Cardiac ventricle fibroblast (primary cell): ENCODE measurements around a stretch of chr14.

DNA sequence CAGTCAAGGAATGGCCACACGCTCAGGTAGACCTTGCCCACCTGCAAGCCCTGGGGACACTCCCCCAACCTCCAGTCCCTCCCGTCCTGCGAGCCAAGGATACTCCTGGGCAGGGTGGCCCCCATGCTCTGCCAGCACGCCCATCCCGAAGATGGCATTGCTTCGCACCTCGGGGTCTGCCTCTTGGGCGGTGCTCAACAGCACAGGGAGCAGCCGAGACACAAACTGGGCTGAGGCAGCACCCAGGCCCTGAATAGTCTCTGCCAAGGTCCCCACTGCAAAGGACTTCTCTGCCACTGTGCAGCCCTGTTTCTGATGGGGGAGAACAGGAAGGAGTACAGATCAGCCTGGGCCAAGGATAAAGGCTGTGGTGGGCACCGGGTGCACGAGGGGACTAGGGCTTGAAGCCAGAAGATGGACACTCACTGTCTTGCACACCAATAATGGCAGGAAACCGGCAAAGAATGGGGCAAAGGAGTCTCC, 6.7 kb downstream of the IPO4 start:
- RAMPAGE, long total RNA: no peak

GRCh38 chr14:24233137-24233346, 313 bp downstream of the GMPR2 start:
- RAMPAGE, long total RNA: no peak

- RAMPAGE, long total RNA: no peak
These were observed 963 bp upstream of the TINF2 start for GRCh38 chr14:24243255-24243916.

DNA sequence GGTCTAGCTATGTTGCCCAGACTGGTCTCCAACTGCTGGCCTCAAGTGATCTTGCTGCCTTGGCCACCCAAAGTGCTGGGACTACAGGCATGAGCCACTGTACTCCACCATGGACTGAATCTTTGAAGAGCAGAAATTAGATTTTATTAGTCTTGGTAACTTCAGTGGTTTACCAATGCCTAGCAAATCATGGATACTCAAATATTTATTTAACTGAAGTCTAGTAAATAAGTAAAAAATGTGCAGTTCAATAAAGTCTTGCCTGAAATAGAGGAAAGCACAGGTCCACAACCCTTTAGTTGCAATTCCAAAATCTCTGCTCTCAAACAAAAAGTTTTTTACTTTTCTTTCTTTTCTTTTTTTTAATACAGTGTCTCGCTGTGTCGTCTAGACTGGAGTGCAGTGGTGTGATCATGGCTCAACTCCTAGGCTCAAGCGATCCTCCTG, 1.3 kb downstream of the DHRS1 start:
- RAMPAGE, long total RNA: no peak

DNA sequence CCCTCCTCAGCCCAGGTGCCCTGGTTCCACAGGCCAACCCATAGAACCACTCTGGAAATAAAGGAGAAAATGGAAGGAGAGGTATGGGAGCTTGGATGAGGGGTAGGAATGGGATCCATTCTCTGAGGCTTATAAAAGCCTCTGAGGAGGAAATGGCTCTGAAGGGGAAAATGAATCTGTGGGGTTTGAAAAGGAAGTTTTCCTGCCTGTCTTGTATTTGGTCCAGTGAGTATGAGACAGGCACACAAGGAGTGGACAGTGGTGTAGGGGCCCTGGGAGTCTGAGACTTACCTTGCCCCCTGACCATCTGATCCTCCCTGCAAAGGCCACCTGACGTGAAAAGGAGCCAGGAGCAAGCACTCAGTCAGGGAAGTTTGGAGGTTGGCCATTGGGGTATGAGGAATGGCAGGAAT, 866 bp downstream of the LTB4R start:
- RAMPAGE, long total RNA: no peak

- RAMPAGE, long total RNA: no peak
These were observed 2.3 kb upstream of the ADCY4 start for GRCh38 chr14:24337071-24337589.

- RAMPAGE, long total RNA: no peak
These were observed 1.1 kb downstream of the RIPK3 start for GRCh38 chr14:24338678-24339084.

GRCh38 chr14:24380298-24380520, 12.2 kb downstream of the NFATC4 start:
- RAMPAGE, long total RNA: no peak

DNA sequence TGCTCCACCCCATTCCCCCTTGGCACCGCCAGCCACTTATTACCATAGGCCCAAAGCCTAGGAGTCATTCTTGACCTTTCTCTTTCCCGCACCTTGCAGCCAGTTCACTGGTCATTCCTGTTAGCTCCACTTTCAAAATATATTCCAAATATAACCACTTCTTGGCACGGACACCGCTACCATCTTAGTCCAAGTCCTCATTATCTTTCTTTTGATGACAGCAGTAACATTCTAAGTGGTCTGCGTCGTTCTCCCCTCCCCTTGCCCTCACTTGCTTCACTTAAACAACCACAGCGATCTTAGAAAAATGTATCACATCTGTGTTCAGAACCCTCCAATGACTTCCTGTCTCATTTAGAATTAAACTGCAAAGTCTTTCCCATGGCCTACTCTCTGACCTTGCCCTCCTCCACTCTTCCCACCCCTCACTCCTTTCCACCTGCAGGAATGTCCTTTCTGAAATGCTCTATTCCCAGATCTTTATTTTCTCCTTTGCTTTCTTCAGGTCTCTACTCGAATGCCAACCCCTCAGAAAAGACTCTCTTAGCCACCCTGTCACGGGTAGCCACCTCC, 45.7 kb upstream of the GZMB start:
- RAMPAGE, long total RNA: no peak

DNA sequence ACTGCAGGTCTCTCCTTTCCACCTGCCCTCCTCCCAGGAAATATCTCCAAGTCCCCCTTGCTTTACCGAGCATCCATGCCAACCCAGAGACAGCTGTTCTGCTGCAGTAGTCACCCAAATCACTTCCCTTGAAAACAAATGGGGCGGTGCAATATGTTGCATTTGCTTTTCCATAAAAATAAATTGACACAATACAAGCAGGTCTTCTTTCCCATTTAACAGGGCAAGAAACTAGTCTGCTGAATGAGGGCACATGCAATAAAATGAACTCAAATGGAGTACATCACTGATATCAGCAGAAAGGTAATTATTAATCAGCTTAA, 175.0 kb upstream of the GZMB start:
- RAMPAGE, long total RNA: no peak

DNA sequence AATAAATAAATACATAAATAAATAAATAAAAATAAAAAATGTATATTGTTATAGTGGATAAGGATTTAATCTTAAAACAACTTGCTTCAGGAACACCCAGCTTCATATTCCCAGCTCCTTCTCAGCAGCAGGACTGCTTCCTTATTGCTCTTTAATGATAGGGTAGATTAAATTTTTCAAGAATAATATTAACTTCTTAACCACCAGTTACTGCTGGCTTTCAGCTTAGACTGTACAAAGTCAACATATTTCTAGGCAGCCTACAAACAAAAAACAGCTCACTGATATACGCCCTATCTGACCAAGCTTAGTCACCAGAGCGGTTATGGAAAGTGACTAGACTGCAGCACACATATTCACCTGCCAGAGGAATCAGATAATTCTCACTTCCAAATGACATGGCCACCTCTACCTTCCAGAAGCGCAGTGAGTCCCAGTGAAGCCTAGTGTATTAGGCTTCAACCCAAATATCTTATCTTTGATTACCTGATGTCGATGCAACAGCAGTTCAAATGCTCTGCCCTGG, 8.6 kb downstream of the STXBP6 start:
- RAMPAGE, long total RNA: no peak

GRCh38 chr14:25050702-25051217, 813 bp upstream of the STXBP6 start:
- RAMPAGE, long total RNA: no peak

DNA sequence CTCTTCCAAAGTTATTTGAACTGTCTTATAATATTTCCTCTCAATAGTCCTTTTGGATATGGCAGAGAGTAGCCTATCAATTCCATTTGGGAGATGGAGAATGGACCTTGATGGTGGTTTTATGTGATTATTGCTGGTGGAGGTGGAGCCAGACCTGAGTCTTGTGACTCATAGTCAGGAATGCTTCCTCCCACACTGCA, 40.9 kb upstream of the STXBP6 start:
- RAMPAGE, long total RNA: no peak

- RAMPAGE, long total RNA: no peak
These were observed 274.7 kb upstream of the NOVA1 start for GRCh38 chr14:26872480-26872893.

DNA sequence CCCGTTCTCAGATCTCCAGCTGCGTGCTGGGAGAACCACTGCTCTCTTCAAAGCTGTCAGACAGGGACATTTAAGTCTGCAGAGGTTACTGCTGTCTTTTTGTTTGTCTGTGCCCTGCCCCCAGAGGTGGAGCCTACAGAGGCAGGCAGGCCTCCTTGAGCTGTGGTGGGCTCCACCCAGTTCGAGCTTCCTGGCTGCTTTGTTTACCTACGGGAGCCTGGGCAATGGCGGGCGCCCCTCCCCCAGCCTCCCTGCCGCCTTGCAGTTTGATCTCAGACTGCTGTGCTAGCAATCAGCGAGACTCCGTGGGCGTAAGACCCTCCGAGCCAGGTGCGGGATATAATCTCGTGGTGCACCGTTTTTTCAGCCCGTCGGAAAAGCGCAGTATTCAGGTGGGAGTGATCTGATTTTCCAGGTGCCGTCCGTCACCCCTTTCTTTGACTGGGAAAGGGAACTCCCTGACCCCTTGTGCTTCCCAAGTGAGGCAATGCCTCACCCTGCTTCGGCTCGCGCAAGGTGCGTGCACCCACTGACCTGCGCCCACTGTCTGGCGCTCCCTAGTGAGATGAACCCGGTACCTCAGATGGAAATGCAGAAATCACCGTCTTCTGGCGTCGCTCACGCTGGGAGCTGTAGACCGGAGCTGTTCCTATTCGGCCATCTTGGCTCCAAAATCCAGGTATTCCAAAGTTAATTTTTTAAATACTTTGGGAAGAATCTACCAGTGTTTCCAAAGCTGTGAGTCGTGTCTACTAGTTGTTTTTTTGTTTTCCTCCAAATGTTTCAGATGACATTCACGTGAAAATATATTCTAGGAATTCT, 448.5 kb upstream of the FOXG1 start:
- RAMPAGE, long total RNA: no peak

DNA sequence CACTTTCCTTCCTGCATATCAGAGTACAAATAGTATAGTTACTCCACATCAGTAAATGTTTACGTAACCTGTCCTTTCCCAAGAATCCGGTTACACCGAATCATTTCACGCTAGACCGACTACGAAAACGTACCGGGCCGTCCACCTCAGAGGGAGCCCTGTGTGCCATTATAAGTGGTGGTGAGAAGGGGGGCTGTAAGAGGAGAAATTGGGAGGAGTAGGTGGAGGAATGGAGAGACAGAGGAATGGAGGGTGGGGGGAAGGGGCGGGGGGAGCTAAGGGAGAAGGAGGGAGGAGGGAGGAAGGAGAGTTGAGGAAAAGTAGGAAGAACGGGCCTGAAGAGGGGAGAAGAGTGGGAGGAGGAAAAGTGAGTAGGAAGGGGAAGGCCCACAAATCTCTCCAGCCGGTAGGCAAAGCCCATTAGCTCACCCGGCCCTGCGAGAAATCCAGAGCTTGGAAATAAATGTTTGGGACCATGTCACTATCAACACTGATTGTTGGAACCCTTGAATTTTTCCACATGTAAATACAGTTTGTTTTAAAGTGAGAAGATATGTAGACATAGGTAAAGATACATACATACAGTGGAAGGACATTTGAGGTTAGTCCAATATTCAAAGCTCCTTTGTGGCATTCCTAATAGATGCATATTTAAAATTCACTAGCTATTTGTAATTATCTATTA, 2.2 kb upstream of the FOXG1 start:
- RAMPAGE, long total RNA: no peak

DNA sequence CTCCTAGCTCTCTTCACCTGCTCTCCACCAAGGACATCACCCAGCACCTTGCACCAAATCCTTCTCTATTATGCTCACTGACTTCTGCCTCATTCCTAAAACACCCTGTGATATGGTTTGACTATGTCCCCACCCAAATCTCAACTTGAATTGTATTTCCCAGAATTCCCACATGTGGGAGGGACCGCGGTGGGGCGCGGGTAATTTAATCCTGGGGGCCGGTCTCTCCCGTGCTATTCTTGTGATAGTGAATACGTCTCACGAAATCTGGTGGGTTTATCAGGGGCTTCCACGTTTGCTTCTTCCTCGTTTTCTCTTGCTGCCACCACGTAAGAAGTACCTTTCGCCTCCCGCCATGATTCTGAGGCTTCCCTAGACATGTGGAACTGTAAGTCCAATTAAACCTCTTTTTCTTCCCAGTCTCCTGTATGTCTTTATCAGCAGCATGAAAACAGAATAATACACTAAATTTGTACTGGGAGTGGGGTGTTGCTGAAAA, 48.5 kb downstream of the PRKD1 start:
- RAMPAGE, long total RNA: no peak

- RAMPAGE, long total RNA: no peak
These were observed 18.6 kb downstream of the G2E3 start for GRCh38 chr14:30577395-30578059.

DNA sequence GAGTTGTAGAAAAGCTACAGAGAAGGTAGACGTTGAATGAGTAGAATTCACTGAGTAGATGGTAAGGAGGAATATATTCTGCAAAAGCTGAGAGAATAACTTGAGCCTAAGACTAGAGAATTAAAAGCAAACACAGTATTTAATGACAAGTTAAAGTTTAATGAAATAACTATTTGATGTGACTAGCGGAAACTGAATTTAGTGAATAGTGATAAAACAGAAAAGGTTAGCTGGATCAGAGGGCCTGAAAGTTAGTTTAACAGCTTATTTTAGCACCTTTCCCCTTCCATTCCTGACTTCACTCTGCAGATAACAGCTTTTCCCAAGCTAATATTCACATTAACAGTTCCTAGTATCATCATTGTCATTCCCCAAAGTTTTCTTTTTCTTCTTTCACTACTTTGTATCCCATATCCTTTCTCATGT, 70.4 kb downstream of the SCFD1 start:
- RAMPAGE, long total RNA: no peak

GRCh38 chr14:30875384-30875816, 1.0 kb downstream of the COCH start:
- RAMPAGE, long total RNA: no peak